Fallopian tube (tissue), 1 donor: ENCODE measurements around the genes MEGF6 and WRAP73.

- PRO-cap = no peak
Observed at GRCh38 chr1:3075885-3076560, 7.0 kb downstream of the PRDM16 start.

DNA sequence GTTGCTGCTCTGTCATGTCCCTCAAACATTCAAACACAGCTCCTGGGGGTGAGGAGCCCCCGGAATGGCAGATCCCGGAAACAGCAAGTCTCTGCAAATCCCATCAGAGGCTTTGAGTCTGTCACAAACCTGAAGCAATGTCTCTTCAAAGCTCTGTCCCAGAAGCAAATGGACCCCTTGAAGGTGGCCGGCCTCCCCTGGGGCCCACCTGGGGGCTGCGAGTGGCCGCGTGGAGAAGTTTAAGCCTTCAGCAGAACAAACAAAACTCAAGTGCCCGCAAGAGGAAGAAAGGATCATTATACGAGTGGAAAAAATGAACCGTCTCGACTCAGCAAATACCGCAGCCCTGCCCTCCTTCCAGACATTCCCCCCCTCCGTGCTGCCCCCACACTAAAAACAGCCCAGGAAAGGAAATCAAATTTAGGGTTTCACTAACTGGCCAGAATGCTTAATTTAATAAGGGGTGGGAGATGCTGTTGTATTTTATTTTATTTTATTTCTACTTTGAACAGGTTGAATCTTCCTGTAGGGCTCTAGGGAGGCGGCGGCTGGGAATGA is 53.4 kb downstream of the PRDM16 start:
- PRO-cap = no peak

DNA sequence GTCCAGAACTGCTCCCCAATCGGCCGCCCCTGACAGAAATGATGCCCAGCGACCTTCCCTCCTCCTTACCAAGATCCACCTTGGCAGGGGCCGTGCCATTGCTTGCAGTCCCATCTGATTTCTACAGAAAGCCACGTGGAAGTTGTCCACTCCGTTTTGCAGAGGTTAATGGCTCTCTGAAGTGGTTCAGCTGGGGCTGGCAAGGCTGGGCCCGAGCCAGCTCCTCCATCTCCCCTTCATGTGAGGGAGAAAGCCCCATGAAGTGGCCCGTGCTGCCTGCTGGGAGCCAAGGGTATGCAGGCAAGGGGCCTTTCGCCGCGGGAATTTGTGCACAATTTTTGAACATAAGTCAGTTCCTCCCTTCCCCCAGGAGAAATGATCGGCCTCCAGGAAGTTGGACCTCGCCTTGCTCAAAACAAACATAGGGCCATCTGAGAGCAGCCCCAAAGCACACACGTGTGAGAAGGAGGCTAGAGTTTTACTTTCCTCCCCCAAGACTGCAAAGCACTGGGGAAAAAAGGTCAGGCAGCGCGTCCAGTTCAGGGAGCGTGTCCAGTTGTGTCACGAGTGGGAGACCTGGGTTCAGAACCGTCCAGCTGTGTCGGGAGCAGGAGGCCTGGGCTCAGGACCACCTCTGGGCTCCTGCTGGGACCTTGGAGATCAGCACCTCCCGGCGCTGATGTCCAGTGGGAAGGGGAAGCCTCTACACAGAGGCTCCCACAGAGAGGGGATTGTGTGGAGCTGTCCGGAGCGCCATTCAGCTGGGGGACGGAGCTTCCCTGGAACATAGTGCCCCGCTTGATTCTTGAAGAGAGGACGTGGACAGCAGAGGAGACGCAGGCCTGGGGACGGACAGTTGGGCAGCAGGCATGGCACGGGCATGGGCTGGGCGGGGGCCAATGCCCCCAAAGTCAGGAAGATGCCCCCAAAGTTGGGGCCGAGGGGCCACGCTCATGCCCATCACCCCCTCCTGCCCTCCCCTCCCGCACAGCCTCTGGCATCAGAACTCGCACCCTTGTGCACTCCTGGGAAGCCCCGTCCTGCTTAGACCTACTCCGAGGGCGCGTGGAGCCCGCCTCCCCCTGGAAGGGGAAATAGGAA is 64.9 kb downstream of the PRDM16 start:
- PRO-cap = no peak

- PRO-cap = no peak
Observed at GRCh38 chr1:3213606-3214132, 144.7 kb downstream of the PRDM16 start.

DNA sequence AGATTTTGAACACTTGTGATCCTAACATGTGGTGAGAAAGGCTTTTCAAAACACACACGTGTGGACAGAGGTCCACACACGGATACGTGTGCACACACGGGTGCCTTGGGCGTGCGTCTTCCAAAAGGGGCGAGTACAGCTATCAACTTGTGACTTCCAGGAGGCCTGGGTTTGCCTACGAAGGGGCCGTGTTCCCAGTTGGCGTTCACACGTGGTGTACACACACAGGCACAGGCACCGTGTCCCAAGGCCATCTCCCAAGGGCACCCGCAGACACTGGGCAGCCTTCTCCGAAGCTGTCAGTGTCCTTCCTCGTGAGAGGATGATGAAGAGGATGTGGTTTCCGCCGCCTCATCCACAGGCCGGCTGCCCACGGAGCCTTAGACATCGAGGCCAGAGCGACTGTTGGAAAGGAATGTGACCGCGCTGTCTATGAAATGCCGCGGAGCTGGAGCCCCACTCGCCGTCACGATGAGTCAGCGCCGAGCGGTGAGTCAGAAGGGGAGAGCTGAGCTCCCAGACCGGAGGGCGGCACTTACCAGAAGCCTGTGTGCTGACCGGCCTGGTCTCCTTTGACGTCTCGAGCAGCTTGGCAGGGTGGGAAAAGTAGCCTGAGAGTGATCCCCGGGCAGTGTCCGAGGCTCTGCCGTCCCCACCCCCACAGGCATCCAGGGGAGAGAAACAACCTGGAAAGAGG is 141.5 kb upstream of the ARHGEF16 start:
- PRO-cap = bidirectional peak, plus-strand start at position 534 of the sequence, minus-strand start at position 407 of the sequence; unidirectional peak, plus-strand start at position 534 of the sequence

DNA sequence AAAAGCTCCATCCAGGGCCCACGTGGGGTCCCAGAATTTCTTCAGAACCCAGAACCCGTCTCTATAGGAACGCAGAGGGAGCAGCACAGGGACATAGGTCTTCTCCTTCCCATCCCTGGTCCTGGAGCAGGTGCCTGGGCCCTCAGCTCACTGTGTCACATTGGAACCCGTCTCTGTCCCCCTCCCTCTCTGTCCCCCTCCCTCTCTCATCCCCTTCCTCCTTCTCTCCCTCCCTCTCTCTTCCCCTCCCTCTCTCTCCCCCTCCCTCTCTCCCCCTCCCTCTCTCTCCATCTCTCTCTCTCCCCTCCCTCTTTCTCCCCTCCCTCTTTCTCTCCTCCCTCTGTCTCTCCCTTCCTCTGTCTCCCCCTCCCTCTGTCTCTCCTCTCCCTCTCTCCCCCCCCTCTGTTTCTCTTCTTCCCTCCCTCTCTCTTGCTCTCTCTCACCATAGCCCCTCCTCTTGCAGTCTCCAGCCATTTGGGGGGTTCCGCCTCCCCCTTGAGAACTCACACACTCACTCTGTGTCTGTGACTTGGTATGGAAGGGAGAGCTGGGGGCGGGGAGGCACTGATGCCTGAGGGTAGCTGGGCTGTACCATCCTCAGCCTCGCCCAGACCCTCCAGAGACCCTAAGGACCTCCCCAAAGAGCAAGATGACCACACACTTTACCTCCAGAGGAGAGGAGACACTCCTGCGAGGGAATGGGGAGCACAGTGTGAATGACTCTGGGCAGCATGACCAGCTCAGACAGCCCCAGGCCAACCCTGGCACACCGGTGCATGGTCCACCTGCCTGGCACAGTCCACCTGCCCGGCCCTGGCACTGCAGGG is 102.9 kb upstream of the ARHGEF16 start:
- PRO-cap = no peak

DNA sequence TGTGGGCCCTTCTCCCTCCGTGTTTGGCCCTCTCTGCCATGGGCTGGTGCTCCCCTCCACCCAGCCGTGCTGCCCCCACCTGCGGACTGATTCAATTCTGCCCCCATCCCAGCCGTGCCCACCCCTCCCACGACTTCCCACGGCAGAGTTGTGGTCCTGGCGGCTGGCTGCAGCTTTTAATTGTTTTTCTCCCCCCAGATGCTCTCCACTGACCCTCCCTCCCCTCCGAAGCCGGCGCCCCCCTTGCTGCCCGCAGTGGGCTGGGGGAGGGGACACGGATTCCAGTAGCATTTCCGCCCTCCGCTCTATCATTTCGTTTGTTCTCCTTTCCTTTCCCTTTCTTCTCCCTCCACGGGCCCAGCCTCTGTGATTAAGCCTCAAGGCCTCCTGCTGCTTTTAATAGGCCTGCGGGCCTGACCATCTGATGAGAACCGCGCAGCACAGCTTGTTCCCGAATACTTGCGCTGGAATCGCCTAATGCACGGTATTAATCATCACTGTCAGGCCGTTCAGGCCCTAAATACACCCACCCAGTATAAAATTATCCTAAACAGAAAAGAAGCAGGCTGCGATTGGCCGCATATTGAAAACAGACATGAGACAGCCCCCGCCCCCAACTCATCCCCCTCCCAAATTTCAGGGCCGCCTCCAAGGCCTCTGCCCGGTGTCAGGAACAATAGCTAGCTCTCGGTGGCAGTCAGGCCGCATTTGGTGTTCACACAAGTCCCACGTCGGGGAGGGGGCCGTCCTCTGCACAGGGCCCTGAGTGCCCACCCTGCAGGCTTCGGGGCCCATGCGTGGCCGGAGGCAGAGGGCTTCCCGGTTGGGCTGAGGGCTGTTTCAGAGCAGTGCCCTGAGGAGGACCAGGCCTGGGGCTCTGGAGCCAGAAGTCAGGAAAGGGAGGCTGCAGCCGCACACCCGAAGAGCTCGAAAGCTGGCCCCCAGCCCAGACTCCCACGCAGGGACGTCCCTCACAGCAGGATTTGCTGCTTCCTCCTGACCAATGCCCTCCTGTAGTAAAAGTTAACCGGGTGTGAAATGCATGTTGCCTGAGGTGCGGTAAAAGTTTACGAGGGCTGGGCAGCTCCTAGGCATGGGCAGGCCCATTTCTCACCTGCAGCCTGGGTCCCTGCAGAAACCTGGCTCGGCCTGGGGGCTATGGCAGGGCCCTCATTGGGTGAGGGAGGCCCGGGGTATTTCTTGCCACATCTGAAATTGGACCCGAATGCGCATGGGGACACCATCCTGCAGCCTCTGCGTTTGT is 101.9 kb upstream of the ARHGEF16 start:
- PRO-cap = bidirectional peak, plus-strand start at position 654 of the sequence, minus-strand start at position 372 of the sequence

DNA sequence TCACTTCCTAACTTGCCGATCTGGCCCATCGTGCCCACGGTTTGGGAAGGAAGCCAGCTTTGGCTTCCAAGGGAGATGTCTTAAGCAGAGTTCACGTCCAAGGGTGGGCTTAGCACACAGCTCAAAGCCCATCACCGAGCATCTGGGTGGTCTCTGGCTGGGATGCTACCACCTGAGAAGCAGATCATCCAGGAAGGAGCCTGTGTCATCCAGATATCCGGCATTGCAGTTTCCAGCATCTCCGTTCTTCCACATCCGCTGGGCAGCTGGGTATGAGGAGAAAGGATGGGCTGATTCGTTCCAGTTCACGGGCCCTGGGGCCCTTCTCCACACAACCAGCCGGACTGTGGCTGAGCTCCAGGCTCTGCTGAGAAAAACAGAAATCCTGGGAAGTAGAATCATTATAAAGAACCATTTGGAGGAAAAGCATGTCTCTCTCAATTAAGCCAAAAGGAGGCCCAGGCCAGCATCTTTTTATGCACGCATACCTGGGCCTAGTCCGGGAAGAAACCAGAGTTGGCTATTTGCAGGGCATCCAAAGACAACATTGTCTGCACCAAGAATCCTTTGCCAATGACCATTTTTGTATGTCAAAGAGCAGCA is 85.1 kb upstream of the ARHGEF16 start:
- PRO-cap = no peak

GRCh38 chr1:3419272-3419754 is 35.2 kb upstream of the ARHGEF16 start:
- PRO-cap = no peak

GRCh38 chr1:3459320-3460048 is 5.0 kb downstream of the ARHGEF16 start:
- PRO-cap = no peak

DNA sequence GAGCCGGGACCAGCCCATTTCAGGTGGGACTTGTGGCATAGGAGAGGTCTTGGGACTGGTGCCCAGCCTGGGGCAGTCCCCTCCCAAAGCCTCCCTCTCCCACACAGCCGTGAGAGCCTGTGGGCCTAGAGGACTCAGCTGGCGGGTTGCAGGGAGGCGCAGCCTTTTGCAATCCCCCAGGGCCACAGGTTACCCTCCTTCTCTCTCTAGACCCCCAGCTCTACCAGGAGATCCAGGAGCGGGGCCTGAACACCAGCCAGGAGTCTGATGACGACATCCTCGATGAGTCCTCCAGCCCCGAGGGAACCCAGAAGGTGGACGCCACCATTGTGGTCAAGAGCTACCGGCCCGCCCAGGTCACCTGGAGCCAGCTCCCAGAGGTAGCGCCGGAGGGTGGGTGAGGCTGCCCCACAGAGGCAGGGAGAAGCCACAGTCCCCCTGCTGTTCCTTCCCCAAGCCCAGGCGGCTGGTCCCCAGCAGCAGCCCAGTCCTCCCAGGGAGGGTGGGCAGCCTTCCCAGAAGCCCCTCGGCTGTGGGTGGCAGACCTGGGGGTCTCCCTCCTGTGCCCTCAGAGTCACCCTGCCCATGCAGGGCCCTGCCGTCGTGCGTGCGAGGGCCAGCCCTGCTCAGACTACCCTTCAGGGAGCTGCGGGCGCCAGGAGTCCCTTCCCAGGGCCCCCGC is 12.6 kb downstream of the ARHGEF16 start:
- PRO-cap = no peak

DNA sequence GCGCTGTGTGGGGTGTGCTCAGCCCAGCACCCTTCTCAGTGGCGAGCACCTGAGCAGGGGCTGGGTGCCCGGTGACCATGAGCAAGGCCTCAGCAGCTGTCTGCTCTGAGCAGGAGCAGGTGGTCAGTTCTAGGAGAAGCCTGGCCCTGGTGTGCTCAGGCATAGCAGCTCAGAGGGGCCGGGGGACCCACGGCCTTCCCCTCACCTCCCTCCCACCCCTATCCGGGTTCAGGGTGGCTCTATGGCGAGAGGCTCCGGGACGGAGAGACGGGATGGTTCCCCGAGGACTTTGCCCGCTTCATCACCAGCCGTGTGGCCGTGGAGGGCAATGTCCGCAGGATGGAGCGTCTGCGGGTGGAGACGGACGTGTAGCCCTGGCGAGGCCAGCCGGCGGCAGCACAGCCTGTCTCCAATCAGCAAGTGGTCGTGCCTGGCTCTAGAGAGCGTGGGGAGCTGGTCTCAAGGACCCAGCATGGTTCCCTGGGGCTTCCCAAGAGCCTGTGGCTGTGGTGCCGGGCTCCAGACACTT is 25.8 kb downstream of the ARHGEF16 start:
- PRO-cap = no peak

GRCh38 chr1:3481778-3482679 is 27.6 kb downstream of the ARHGEF16 start:
- PRO-cap = no peak

DNA sequence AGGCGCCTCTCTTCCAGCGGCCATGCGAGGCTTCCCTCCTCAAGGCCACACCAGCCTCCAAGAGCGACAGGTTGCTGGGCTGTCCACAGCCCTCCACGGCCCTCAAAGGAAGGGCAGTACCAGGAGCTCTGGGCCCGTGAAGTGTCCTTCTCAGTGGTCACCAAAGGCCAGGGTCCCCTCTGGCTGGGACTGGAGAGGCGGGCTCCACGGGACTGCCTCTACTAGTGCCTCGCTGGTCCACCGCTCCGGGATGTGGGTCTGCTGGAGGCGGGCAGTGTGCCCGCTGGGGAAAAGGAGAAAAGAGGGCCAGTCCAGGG is 35.8 kb downstream of the ARHGEF16 start:
- PRO-cap = no peak

- PRO-cap = no peak
Observed at GRCh38 chr1:3509804-3510163, 55.3 kb downstream of the ARHGEF16 start.

DNA sequence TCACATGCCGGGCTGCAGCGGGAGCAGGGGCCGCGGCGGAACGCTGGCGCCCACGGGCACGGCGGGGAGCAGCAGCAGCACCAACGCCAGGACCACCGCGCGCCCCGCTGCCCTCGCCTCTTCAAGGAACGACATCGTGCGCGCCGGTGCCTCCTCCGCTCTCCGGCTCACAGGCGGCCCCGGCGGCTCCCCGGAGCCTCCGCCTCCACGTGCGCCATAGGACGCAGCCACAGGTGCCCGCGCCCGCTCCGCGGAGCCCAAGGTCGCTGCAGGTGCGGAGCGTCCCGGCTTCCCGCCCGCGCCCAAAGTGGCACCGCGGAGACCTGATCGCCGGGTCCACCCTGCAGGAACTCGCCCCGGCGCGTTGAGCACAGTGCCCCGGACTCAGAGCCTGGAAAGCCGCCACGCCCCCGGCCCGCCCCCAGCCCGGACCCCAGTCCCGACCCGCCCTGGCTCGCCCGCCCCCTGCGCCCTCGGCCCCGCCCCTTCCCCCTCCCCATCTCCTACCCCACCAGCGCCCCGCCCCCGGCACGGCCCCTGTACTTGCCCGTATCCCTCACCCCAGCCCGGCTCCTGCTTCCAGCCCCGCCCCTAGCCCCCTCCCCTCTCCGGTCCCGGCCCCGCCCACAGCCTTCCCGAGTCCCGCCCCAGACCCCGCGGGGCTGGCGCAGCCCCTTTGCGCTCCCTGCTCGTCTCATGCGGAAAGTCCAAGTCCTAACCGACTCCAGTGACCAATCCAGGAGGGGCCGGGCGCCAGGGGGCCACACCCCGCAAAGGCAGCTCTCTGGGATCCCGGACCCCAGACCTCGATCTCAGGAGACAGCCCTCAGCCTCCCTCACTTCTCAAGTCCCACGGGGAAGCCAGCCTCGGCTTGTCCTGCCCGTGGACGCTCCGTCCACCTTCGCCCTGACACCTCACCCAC is at the start of gene MEGF6:
Gene MEGF6, minus strand, starts transcription at position 375 of the 923 bp plus-strand sequence.
- PRO-cap = unidirectional peak, minus-strand start at position 366 of the sequence; bidirectional peak, plus-strand start at position 692 of the sequence, minus-strand start at position 406 of the sequence

DNA sequence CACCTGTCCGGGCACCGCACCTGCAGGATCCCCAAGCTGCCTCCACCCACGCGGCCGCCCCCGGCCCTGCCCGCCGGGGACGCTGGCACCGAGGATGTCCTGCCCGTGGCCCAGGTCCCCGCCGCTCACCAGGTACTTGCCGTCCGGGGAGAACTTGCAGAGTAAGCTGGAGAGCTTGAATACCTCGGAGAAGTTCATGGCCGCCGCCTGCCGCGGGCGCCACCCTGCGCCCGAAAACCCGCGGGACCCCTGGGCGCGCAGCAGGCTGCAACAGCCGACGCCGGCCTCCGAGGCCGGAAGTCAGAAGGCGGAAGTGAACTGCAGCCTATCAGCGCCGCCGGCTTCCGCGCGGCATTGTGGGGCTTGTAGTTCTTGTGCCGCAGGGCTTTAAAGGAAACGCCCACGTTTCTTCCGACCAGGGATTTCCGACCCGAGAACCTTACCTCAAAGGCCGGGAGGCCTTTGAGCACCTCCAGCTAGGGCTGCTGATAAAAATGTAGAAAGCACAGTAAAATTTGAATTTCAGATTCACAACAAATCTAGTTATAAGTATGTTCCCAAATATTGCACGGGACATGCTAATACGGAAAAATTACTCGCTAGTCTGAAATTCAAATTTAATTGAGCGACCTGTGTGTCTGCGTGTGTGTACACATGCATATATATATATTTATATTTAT is at the start of gene WRAP73:
Gene WRAP73, minus strand, starts transcription at position 302 of the 680 bp plus-strand sequence.
- PRO-cap = unidirectional peak, minus-strand start at position 237 of the sequence

DNA sequence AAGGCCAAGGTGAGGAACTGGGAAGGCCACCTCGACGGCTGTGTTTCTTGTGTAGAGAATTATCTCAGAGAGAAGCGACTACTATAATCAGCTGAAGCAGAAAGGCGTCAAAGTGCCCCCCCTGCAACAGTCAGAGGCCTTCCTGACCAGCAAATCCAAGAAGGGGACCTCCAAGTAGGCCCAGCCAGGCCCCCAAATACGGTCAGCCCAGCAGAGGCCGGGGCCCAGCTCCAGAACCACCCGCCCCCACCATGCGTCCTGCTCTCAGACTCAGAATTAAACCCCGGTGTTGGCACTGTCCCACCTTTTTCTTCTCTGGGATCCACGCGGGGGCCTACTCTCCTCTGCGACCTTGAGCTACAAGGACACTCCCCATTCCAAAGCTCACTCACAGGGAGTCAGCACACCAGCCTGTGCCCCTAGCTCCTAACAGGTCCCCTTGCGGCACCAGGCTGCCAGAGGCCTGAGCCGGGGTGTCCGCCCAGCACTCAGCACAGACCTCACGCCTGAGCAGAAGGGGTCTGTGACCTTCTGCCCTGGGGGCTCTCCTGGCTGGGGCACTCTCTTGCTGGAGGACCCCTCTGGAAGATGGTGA is 1.1 kb upstream of the SMIM1 start:
- PRO-cap = no peak

DNA sequence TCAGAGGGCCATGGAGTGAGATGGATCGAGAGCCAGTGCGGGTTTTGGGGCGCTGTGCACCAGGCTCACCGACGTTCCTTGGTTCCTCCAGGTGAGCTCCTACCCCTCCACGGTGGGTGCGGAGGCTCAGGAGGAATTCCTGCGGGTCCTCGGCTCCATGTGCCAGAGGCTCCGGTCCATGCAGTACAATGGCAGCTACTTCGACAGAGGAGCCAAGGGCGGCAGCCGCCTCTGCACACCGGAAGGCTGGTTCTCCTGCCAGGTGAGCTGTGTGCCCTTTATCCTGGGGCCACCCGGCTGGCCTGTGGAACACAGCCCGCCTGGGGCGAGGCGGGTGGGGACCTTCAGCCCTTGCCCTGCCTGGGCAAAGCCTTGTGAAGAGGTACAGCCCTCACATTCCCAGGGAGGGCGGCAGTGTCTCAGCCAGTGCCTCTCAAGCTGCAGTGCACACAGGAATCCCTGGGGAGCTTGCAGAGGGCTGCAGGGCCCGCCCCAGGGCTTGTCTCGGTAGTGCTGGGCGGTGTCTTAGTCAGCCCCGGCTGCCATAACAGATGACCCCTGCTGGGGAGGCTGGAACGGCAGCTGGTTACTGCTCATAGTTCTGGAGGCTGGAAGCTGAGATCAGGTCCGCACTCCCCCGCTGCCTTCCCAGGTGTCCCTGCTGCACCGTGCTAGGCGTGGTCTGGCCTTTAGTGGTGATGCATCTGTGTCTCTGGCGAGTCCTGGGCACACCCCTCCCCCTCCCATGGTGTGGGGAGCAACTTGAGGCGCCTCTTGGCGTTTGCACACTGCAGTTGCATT is 12.4 kb downstream of the DFFB start:
- PRO-cap = no peak

GRCh38 chr1:4127286-4127631 is 227.2 kb upstream of the C1orf174 start:
- PRO-cap = no peak